Left cardiac atrium (tissue), 1 donor: ENCODE results near the genes TTC5, TEP1, PIP4P1 and METTL17.

- PRO-cap, result unidirectional peak, minus-strand start at chr14:20305949
These were observed at the start of gene TTC5 for GRCh38 chr14:20305318-20306288. Gene TTC5, minus strand, starts transcription at chr14:20305951.

- PRO-cap, result no peak
These were observed 5.2 kb downstream of the TEP1 start for GRCh38 chr14:20407907-20408640.

GRCh38 chr14:20412851-20413723 is at the start of gene TEP1:
Gene TEP1, minus strand, starts transcription at chr14:20413501.
- PRO-cap, result bidirectional peak, plus-strand start at chr14:20413215, minus-strand start at chr14:20413159; bidirectional peak, plus-strand start at chr14:20413551, minus-strand start at chr14:20413440

DNA sequence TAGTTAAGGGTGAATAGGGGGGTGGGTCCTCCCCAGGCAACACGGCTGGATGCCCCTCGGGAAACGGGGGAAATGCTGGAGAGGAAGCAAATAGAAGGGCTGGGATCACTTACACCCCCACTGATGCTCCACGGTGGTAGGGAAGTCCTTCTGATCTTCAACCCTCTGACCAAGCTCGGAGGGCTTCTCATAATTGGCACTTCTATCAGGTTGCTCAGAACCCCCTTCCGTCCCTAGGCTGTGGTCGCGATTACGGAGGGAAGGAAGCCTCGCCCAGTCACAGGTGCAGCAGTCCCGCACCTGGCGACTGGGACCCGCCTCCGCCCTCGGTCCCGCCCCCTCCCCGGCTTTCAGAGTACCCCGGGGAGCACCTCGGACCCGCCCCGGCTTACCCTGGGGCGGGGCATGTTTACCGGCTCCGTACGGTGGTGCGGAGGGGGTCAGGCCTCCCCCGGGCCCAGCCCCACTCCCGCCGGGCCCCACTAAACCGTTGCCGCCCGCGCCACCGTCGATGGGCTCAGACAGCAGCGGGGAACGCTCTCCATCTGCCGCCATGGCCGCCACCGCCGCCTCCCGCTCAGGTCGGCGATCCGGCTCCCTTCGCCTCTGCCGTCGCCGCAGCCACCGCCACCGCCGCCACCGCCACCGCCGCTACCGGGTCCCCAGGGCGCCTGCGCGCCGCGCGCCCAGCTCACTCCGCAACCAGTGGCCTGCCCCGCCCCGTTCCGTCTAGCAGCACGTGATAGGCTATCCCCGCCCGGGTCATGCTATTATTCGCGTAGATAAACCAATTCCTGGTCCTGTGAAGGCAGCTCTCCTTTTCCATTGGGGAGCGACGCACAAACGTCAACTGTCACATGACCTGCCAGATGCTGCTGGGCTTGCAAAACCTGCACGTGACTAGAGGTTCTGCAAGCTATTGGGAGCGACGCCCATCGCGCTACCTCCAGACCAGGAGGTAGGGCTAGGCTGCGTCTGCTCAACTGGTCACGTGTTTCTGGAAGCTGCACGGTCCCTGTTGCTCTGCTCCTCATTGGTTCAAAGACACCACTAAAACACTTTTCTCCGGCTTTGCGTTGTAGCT is at the start of gene PIP4P1:
PIP4P1 (minus strand) TSS at position 664 of the 1,084 bp plus-strand sequence.
- PRO-cap, result bidirectional peak, plus-strand start at position 903 of the sequence, minus-strand start at position 653 of the sequence

- PRO-cap, result unidirectional peak, minus-strand start at chr14:20631232
These were observed 10.6 kb downstream of the OR6S1 start for GRCh38 chr14:20630837-20631366.

DNA sequence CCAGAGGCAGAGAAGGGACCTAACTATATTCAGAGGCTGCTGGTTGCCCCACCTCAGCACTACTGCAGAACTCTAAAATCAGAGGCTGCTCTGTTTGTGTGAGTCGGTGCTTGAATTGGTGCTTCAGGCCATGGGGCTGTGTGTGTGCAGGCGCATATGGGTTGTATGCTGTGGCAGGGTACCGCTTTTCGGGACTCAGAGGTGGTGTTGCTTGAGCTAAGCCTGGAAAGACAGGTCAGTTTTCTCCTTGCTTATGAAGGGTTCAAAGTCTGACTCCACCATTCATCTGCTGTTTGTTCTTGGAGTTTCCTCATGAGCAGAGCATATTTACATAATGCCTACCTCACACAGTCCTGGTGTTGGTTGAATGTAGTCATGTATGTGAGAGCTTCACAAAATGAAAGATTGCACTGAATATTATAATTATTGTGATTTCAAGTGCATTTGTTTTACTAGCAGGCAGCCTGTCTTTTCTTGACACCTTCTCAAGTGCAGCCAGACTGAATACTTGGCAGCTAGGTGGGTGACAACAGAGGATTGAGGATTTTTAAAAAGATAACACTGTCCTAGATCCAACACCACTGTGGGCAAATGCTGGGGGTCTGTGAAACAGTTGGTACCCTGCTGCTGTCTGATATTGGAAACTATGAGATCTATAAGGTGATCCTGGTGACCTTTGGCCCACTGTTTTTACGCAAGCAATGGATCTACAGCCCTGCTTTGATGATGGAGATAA is 1.1 kb upstream of the ANG start:
- PRO-cap, result no peak

DNA sequence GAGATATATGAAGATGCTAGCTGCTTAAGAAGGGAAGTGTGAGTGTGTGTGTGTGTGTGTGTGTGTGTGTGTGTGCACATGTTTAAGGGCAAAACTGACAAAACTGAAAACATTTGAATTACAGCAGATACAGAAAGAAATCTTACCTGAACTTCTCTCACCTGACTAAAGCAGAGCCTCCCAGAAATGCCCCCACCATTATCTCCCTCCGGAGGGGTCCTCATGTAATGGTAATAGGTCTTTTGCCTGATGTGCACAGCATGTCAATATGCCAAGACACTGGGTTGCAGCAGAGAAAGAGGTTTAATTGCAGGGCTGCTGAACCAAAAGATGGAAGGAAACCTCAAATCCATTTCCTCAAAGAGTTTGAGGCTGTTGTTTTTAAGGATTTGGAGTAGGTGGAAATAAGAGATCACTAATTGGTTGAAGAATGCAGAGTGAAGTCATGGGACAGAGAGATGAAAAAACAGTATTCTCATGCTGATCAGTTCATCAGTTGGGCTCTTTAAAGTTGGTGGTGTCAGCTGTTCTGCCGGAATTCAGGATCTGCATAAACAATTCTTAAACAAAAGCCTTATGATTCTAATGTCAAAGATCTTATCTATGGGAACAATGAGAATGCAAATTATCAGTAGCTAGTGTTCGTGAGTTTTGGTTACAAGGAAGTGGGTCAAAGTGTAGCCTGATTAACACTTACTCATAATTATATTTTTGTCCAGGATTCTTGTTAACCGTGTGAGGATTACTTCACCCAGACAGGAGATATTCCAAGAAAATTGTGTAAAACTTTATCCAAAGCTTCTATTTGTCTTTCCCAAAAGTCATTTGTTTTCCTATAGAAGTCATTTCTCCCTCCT is 18.2 kb downstream of the ANG start:
- PRO-cap, result no peak

DNA sequence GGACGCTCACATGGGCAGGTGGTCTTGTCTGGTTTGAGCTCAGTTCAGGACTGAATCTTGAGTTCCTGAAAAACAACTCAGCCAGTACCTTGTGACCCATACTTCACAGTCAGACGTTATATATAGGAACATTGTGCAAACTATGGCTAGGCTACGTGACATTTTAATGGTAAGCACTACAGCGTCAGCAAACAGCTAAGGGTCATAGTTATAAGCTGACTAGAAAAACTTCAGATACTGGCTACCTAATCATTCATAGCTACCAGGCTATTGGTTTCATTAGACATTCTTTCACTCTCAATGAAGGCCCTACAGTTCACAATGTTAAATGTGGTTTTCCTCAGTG is 14.8 kb upstream of the EDDM3A start:
- PRO-cap, result no peak

DNA sequence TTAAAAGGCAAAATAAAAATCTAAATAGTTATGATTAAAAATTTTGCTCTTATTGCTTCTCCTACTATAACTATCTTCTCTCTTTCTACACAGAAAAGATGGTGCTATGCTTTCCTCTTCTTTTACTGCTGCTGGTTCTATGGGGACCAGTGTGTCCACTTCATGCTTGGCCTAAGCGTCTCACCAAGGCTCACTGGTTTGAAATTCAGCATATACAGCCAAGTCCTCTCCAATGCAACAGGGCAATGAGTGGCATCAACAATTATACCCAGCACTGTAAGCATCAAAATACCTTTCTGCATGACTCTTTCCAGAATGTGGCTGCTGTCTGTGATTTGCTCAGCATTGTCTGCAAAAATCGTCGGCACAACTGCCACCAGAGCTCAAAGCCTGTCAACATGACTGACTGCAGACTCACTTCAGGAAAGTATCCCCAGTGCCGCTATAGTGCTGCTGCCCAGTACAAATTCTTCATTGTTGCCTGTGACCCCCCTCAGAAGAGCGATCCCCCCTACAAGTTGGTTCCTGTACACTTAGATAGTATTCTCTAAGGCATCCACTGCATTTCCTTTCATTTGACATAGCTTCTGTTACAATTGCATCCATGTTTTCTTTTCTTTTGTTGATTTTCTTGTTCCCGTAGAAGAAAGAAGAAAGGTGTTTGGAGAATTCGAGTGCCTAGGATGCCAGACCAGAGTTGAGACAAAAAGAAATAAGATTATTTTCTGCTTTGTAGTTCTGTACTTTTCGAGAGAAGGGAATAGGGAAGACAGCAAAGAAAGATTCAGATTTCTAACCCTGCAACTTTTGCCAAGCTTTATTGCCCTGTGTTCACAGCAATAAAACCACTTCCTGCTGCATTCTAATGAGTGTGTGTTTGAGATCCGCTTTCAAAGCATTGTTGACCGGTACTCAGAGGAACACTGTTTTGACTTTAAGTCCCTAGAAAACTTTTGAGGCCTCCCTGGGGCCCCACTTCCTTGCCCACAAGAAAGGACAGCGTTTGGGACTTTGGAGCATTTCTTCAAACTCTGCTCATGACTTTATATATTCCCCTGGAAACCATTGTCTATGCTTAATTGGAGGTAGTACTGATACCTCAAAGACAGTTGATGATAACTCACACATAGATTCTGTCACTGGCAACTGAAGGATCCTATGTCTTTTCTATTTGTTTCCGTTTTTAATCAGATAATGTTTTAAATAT is 937 bp downstream of the RNASE6 start:
- PRO-cap, result no peak

GRCh38 chr14:20989380-20990755 is at the start of gene METTL17:
Gene METTL17, plus strand, starts transcription at chr14:20989980.
- PRO-cap, result bidirectional peak, plus-strand start at chr14:20989775, minus-strand start at chr14:20989667; bidirectional peak, plus-strand start at chr14:20989986, minus-strand start at chr14:20989954

GRCh38 chr14:21026743-21027414 is 2.0 kb upstream of the NDRG2 start:
- PRO-cap, result no peak

DNA sequence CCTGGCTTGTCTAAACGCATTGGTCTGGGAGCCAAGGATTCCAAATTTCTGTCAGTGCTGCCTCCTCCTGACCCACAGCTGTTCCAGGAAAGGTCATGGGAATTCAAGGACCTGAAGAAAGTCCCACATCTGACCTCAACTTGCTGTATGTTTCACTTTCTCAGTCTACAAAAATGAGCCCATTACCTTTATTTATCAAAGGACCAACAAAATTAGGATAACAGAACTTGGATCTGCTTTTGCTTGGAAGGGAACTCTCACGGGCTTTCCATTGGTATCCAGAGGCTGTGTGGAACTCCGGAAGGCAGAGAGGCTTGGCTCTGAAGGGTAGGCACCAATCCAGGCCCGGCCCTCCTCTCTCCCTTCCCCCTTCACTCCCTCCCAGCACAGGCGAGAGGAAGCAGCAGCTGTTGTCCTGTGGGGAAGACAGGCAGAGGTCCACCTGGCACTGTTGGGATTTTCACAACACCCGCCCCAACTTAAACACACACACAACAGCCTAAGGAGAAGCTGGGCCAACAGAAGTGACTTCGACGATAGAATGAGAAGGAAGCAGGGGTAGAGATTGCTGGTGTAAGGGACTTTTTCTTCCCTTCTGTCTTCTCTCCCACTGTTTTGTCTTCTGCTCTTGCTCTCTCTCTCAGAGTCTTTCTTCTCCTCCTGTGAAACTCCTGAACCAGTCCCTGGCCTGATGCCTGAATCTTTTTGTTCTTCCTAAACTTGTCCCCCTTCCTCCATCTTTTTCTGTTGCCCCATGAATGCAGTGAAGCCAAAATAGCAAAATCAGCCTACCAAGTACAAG is 3.2 kb upstream of the RNASE7 start:
- PRO-cap, result bidirectional peak, plus-strand start at position 527 of the sequence, minus-strand start at position 291 of the sequence

DNA sequence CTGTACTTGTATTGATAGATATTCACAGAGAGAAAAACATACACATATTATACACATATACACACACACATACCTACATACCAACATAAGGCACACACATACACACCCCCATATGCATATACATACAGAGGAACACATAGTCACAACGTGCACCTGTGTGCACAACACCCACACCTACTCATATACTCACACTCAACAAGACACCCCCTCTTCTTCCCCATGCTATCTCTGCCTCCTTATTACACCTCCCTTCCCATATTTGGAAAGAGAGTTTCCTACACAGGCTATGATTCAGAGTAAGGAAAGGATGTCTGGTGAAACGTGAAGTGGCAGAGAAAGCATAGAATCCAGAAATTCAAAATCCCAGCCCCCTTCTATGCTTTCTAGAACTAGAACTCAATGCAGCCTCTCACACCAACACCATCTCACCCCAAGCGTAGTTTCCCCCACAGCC is 2.3 kb downstream of the RNASE8 start:
- PRO-cap, result no peak

DNA sequence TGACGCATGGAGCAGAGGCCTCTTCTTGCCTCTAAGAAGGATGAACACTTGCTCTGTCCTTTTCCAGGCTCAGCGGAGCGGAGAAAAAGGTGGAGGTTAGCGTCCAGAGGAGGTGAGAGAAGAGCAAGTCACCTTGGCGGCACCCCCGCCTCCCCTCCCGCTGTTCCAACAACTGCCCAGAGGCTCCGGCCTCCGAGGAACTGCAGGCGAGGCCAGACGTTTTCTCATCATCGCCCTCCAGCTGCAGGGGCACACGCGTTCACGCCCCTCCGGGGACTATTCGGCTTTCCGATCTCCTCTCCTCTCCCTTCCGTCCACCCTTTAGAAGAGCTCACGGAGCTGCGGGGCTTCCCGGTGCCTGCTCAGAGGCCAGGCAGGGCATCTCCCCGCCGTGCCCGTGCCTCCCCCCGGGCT is 1.3 kb upstream of the ARHGEF40 start:
- PRO-cap, result unidirectional peak, plus-strand start at position 324 of the sequence

DNA sequence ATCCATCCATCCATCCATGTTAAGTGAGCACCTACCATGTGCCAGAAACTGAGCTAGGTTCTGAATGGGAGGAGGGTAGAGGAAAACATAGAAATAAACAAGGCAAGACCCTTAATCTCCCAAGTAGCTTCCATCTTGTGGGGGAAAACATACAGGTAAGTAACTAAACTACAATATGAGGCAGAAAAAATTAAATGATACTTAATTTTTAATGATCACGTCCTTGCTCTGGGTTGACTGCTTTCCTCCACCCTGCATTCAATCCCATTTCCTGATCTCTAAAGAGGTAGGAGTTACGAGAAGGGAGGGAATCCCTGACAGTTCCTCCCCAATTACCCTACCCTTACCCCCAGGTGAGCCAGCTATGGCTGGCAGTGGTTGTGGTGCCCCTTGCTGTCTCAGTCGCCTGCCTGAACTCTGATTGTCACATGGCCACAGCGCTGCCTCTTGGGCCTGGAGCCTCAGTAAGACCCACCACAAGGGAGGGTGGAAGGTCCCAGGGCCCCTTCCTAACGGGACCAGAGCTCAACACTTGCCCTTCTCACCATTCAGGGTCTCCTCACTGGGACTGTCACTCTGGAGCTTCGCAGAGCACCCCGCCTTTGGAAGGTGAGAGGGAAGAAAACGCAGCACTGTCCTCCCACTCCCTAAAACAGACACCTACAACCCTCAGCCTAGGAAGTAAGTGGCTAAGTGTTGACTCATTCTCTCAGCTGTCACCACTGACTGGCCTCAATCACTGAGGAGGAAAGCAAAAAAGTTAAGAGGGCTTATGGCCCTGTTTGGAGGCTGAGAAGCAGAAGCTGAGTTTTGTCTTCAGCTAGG is 858 bp downstream of the TMEM253 start:
- PRO-cap, result no peak

DNA sequence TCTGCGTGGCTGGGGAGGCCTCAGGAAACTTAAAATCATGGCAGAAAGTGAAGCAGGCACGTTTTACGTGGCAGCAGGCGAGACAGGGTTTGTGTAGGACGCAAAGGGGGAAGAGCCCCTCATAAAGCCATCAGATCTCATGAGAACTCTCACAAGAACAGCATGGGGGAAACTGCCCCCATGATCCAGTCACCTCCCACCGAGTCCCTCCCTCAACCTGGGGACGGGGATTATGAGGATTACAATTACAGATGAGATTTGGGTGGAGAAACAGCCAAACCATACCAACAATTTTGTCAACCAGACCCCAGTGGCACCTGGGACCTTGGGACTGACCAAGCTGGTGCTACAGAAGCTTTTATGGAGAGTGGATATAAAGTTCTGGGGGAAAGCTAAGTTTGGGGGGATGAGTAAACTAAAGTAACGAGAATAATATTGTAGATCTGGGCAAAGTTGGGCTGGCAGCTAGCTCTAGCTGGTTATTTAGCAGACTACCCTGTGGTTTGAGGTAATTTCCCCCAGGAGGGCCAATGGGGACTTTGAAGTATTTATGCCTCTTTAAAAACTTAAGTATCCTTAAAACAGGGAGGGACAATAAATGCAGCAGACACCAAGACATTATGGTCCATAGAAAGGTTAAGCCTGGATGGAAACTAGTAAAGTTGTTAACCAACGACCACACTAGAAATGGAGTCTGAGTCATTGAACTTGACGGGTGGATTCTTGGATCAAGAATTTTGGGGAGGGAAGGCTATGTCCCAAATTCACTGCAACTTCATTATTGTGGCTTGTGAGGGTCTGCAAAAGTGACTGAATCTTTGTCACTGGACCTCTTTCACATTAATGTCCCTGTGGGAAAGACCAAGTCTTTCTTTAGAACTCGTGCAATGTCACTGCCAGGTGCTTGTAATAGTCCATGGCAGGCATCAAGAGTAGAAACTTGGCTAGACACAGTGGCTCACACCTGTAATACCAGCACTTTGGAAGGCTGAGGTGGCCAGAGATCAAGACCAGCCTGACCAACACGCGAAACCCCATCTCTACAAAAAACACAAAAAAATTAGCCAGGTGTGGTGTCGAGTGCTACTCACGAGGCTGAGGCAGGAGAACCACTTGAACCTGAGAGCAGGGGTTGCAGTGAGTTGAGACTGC is 48.4 kb upstream of the OR5AU1 start:
- PRO-cap, result no peak

DNA sequence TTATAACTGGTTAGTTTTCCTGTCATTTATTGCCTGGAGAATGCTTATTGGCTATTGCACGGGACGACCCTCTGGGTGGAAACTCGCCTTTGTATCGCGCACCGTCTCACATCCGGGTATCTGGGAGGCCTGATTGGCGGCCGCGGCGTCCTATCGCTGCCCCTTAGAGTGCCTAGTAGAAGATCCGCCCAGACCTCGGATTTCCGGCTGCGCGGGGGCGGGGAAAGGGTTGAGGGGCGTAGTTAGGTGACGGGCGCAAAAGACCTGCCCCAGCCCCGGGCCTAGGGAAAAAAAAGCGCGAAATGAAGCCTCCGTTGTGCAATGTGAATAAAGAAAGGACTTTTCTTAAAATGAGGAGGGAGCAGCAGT is 364 bp upstream of the HNRNPC start:
- PRO-cap, result unidirectional peak, plus-strand start at position 224 of the sequence

DNA sequence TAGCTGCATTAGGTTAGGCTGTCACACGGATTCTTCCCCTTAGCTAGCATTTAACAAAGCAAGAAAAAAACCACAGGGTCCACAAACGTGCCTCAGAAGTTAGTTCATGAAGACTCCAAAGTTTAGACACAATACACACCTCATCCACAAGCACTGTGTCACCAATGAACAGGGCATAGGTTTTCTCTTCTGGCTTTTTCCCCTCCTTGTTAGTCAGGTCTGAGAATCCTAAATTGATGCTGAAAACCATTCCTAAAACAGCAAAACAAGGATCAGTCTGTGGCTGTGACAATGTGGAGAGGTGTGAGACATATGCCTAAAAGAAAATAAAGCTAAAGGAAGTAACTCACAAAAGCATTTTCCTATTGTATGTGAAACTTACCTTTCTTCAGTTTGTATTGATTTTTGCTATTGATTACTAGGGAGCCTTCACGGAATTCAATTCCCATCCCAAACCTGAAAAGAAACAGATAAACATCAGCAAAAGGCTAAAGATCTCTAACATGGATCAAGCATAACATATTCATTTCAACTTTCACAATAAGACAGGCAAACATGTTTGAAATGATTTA is 19.0 kb downstream of the SUPT16H start:
- PRO-cap, result no peak

- PRO-cap, result no peak
These were observed 1.4 kb upstream of the SUPT16H start for GRCh38 chr14:21385125-21385633.

GRCh38 chr14:21514052-21514615 is 3.0 kb upstream of the METTL3 start:
- PRO-cap, result no peak